ENCODE results near the gene FAM20C.

DNA sequence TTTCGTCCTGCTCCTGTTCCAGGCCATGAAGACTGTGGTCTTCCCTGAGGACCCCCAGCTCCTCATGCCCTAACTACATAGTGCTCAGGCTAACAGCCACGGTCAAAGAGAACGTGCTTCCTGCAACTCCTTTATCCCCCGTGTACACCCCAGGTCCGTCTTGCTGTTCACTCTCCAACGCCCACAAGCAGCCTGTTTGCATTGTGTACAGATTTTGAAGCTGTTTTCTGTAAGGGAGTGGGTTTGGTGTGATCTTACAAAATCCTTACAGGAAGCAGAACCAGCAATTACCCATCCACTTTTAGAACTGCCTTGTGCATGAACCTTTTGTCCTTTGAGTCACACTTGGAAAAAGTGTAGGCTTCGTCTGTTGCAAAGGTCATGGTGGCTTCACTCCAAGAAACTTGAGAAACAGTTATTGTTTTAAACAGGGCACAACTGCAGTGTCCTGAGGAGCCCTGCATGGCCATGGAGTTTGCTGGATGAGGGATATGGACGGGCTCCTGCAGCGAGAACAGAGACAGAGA, 76.9 kb upstream of the FAM20C start:
- PRO-cap: bidirectional peak, plus-strand start at position 443 of the sequence, minus-strand start at position 198 of the sequence

DNA sequence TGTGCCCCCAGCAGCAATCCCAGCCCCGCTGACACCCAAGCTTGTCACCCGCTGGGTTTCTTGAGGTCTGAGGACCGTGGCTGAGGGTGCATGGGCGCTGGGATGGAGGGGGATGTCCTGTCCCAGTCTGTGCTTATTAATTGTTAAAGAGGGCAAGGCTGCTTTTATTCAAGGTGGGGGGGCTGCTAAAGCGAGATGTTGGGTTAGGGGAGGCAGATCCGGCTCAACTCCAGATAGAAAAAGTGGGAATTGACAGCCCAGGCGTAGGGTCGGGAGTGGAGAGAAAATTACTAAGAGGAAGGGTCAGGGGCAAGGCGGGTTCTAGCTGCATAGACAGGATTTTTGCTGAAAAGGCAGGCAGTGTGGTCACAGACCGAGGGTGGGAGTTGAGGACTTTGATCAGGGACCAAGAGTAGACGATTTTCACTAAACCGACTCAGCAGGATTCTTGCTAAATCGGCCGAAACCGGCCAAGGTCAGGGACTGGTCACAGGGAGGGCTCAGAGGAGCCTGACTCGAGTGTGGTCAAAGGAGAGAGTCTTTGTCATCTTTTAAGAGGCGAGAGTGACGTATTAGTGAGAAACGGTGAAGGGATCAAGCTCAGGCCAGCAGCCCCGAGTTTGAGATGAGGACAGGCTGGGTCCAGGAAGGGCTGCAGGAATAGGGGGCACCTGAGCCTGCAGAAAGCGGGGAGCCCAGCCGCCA, 41.8 kb upstream of the FAM20C start:
- PRO-cap: no peak

- PRO-cap: no peak
Observed at GRCh38 chr7:159941-160270, 32.5 kb upstream of the FAM20C start.

DNA sequence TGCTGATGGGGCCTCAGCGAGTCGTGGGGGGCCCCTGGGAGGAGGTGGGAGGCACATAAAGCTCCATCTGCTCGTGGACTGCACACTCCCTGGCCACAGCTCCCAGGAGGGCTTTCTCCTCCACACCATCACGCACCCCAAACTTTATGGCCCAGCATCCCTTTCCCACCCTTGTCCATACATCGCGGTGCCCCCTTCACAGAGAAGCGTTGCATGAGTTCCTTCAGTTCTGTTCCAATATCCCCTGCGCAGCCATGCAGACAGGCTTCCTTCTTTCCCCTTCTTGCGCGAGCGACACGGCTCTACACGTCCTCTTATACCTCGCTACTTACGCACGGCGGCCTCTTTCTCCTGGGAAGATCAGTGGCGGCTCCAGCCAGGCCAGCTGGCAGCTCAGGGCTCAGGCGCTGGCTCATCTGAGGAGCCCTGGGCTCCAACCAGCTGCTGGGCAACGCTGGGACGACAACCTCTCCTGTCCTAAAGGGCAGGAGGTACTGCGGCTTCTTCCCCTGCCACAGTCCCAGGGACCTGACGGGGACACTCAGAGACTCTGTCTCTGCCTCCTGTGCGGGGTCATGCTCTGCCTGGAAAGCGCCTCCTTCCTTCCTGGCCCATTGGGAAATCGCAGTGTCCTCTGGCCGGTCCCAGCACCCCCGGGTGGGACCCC, 5.2 kb upstream of the FAM20C start:
- PRO-cap: no peak

DNA sequence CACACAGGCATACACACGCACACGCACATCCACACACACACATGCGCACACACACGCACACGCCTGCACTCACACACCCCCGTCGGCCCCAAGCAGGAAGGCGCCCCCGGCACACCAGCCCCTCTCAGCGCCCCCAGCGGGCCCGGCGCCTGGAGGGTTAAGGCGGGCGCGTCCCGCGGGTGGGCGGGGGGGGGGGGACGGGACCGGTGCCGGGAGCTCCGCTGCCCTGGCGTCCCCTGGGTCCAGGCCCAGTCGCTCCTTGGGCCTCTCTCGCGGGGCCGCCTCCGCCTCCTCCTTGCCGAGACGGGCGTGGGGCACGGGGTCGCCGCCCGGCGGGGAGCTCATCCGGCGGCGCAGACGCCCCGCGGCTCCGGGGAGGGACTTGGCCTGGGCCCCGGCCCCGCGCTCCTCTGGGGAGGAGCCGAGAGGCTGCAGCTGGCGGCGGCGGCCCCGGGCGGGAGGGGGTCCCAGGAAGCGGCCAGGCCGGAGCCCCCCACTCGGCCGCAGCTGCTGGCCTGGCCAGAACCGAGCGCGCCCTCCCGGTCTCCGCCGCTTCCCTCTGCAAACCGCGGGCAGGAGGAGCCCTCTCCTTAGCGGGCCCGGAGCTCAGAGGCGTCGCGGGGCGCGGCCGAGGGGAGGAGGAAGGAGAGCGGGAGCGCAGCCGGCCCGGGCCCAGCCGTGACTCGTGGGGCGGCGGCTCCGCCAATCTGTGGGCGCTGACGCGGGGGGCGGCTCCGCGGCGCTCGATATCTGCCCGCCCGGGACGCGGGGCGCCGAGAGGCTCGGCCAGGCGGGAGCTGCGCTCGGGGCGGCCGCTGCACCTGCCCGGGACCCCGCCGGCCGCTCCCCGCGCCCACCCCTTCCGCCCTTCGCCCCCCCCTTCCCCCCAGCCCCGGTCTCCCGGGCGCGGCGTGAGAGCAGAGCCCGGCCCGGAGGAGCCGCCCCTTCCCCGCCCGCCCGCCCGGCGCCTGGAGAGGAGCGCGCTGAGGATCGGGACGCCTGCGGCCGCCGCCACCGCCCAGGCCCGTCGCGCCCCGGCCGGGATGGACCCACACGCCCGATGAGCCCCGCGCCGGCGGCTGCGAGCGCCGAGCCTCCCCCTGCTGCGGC, at the start of gene FAM20C:
Gene FAM20C (plus strand): TSS at position 776 of the 1,110 bp plus-strand sequence.
- PRO-cap: bidirectional peak, plus-strand start at position 424 of the sequence, minus-strand start at position 297 of the sequence; bidirectional peak, plus-strand start at position 776 of the sequence, minus-strand start at position 561 of the sequence

GRCh38 chr7:246051-246655, 43.8 kb upstream of the FOXL3 start:
- PRO-cap: no peak

- PRO-cap: no peak
Observed at GRCh38 chr7:259076-259498, 30.9 kb upstream of the FOXL3 start.

- PRO-cap: no peak
Observed at GRCh38 chr7:332527-333494, 42.8 kb downstream of the FOXL3 start.

DNA sequence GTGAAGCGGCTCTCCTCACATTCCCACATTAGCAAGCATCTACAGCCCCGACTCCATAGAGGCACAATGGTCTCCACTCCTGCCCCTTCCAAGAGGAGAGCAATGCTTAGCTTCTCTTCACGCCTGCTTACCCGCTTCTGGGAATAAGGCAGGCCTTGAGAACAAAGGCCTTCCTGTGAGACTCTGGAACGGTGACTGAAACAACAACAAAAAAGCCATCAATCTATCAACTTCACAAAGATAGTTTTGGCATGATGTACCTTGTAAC, 67.8 kb downstream of the FOXL3 start:
- PRO-cap: no peak

DNA sequence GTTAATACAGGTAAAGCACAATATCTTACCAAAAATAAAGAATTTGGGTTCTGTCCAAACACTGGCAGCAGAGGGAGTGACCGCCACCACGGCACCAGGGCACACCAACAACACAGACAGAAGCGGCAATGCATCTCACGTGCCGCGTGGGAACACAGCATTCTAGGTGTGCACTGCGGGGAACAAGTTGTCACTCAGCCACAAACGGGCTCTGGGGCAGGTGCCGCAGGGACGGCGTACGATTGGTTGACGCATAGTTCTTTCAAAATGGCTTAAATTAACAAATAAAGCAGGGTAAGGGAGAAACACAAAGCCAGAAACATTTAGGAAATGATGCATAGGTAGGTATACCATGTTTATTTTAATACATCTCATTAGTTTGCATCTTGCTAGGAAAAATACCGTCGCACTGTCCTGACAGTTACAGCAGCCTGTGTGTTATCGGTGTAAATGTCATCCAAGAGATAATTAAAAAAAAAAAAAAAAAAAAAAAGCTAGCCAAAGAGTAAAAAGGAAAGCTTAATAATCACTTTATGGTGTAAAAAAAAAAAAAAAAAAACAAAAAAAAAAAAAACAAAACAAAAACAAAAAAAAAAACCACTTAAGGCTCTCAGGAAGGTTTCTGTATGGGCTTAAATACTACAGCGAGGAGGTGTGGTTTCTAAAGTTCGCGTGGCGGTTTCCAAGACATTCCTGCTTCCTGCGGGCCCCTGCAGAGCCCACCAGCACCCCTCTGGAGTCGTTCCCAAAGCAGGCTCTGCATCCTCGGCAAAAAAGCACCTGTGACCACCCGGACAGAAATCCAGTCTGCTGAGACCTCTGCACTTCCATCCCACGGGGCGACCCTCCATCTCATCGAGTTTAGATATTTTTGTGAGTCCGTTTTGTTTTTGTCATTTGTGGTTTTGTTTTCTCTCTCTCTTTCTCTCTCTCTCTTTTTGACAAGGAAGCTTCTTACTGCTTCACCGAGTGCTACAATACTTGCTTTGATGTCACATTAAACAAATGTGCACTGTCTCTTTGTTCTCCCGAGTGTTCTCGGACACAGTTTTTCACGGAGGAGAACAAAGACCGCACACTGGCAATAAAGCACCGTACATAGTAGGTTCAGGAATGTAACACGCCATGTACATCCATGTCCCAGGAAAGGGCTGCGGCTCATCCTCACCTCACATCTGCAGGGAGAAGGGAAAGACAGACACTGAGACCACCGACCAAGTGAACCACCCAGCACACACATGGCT, 21.8 kb downstream of the PDGFA start:
- PRO-cap: no peak

DNA sequence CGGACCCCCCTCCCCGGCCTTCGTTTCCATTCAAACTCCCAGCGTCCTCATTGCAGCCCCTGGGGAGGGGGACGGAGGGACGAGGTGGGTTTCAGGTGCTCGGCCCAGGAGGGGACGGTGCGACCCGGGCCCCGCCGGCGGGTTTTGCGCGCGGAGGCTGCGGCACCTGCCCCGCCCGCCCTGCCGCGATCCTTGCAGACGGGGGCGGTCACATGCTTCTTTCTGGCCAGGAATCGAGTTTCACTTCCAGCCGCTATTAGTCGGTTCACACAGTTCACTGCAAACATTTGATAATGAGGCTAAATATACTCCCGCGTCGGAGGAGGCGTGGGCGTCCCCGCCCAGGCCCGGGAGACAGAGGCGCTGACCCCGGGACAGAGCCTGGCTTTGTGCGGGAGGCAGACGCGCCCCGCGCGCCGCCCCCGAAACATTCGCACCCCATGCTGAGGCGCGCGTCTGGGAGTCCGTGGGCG, 2.6 kb upstream of the PDGFA start:
- PRO-cap: bidirectional peak, plus-strand start at position 374 of the sequence, minus-strand start at position 194 of the sequence

GRCh38 chr7:557397-558060, 37.9 kb upstream of the PDGFA start:
- PRO-cap: bidirectional peak, plus-strand start at chr7:557911, minus-strand start at chr7:557668

- PRO-cap: bidirectional peak, plus-strand start at chr7:731345, minus-strand start at chr7:731149
Observed at GRCh38 chr7:731049-731594, 4.0 kb upstream of the PRKAR1B start.

- PRO-cap: no peak
Observed at GRCh38 chr7:832569-833256, 437 bp downstream of the SUN1 start.

DNA sequence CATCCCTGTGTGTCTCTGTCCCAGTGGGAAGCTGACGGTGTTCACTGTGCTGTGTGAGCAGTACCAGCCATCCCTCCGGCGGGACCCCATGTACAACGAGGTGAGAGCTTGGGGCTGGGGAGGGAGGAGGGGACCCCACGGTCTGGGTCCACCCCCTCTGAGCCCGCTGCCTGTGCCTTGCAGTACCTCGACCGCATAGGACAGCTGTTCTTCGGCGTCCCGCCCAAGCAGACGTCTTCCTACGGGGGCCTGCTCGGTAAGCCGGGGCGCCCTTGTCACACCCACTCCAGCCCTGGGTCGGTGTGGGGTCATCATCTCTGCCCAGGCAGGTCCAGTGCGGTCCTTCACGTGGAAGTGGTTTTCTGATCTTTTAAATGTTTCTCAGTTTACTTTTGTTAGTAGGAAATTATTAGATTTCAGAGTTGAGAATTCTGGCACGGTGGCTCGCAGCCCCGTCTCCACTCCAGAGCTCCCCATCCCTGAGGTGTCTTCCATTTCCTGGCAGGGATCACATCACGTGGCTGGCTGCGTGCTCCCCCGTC, 17.4 kb downstream of the GET4 start:
- PRO-cap: no peak

GRCh38 chr7:898336-899234, 22.2 kb downstream of the GET4 start:
- PRO-cap: no peak

DNA sequence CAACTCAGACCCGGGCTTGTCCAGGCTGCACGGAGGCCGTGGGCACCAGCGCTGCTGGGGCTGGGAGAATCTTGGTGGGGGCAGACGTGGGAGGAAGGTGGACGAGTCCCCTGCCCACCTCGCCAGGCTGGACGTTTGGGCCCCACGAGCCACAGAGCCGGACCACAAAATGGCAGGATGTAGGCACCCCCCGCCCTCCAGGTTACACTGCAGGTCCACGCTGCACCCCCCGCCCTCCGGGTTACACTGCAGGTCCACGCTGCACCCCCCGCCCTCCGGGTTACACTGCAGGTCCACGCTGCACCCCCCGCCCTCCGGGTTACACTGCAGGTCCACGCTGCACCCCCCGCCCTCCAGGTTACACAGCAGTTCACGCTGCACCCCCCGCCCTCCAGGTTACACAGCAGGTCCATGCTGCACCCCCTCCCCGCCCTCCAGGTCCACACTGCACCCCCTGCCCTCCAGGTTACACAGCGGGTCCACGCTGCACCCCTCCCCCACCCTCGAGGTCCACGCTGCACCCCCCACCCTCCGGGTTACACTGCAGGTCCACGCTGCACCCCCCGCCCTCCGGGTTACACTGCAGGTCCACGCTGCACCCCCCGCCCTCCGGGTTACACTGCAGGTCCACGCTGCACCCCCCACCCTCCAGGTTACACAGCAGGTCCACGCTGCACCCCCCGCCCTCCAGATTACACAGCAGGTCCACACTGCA, 30.5 kb downstream of the ADAP1 start:
- PRO-cap: no peak

- PRO-cap: no peak
Observed at GRCh38 chr7:979888-980792, 2.8 kb upstream of the CYP2W1 start.

GRCh38 chr7:999613-1000328, 16.8 kb downstream of the CYP2W1 start:
- PRO-cap: no peak

GRCh38 chr7:1022840-1023539, 21.4 kb upstream of the GPR146 start:
- PRO-cap: no peak